ENCODE measurements around a stretch of chr18.

DNA sequence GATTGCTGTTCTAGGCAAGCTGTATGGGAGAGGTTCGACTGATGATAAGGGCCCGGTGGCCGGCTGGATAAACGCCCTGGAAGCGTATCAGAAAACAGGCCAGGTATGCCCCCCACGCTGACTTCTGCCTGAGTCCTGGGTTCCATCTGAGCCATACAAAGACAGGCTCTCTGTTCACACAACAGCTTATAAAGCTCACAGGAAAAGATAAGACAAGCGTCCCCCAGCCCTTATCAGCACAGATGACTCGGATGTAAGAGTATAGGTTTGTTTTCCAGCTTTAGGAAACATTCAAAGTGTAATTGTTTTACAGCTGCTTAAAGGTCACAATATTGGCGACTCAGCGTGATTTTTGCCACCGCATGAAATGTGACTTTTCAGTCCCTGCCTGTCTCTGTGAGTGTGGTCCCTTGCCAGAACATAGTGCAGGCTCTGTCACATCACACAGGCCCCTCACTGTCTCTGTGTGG, 12.7 kb downstream of the CNDP2 start:
- PRO-cap = no peak

- PRO-cap = no peak
These were observed 12.5 kb downstream of the CNDP1 start for GRCh38 chr18:74546512-74547552.

- PRO-cap = no peak
These were observed 270.8 kb downstream of the ZNF407 start for GRCh38 chr18:74868456-74868829.

DNA sequence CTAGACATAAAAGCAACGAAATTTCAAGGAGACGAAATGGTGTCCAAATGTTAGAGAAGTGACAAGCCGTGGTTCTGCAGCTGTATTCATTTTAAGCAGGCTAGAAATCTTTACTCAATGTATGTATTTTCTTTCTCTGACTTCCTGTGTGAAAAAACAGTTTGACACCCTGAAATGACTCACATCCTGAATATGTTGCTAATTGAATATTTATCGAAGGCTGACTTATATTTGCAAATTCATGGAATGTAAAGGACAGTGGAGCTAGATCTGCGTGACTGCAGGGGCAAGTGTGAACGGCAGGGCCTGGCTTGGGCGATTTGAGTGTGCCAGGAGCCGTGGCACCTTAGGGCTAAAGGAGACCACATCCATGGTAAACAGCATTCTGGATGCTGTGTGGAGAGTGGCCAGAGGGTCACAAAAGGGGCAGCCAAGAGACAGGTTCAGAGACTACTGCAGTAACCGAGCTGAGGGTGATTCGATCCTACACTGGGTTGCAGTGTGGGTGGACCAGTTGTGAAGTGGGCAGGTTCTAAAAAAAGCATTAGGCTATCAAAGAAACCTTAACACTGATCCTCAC, 213.9 kb downstream of the PTGR3 start:
- PRO-cap = no peak

GRCh38 chr18:75169986-75170812, 38.7 kb downstream of the PTGR3 start:
- PRO-cap = no peak

GRCh38 chr18:75207880-75208797, 800 bp downstream of the PTGR3 start:
- PRO-cap = bidirectional peak, plus-strand start at chr18:75208668, minus-strand start at chr18:75208703

GRCh38 chr18:75216555-75217235, 6.1 kb downstream of the TSHZ1 start:
- PRO-cap = no peak

DNA sequence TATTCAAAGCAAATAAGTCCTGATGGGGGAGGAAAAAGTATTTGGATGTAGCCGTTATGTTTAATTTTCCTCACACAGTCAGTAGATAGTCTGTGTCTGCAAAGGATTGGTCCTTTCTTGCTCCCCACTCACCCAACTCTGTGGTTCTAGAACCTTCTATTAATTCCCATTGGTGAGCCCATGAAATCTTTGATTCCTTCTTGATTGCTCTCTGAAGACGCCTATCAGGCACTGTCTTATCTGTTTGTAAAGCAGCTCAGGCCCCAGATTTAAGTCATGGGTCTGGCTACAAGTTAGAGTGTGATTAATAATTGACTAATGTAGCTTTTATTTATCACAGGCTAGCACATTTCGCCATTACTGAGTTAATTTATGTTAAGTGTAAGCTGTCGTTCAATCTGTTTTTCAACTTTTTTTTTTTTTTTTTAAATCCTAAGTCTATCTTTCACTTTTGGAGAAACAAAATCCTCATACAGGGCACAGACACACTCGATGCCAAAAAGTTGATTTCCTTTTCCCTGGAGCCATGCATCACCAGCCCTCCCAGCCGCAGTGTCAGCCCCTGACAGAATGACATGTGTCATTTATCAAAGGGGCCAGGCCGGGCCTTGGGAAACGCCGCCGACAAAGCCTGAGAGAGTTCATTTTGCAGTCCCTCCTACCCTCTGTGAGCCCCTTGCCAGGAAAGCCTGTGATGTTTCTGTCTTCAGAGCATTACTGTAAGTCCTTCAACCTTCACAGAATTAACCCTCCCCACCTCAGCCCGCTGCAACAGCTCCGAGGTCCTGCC, 15.8 kb downstream of the TSHZ1 start:
- PRO-cap = unidirectional peak, plus-strand start at position 645 of the sequence

DNA sequence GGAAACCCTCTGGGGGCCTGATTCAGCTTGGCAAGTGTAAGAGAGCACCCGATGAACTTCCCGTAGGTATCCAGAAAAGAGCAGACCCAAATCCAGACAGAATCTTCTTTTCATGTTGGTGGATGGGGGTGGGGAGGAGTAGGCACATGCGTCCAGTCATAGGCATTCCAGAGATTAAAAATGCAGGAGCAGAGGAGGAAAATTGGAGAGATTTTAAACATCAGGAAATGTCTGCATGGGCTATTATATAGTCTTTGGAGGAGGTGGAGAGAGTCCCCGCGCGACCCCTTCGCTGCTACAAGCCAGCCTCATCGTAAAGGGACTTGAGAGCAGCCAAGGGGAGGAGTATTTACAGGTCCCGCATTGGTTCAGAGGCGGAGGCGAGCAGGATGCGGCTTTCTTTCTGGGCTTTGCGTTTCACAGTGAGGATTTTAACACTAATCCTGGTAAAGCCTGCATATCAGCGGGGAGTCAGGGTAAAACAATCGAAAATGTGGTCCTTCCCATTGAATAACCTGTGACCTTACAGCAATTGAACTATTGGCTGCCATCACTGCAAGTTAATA, 20.2 kb downstream of the SMIM21 start:
- PRO-cap = no peak

DNA sequence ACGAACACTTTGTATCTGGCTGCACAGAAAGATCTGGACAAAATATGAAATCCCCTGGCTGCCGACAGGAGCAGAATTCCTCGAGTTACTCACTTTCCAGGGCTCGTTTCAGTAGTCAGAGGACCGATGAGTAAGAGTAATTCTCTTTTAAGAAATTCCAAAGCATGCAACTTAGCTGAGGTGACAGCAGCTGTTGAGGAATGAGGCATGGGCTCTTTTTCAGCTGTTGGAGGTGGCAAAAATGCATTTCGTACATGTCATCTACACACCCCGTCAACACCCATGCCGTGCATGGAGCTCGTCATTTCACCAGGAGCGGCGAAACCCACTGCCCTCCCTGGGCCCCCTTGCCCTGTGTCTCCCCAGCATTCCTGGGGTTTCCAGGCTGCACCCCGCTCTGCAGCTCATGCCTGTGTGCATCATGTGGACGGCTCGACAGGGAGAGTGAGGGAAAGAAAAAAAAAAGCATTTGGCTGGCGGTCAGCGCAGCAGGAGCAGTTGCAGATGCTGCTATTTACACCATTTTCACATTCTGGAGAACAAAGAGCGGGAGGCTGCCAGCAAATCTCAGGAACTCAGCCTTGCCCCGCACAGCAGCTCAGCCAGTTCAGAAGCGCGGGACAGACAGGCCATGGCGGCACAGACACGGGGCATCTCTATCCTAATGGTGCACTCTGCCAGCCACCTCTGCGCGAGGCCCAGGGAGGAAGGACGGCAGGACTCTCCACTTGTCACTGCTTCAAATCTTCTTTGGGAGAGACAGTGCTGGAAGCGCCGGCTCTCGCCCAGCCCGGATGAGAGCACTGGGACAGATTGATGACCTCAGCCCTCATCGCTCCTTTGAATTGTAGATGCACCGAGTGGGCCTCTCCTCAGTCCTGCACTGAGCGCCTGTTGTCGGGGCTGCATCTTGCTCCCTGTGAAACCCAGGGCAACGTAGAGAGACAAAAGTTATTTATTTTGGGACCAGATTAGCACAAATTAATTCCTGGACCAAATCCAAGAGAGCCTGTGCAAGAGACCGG, 211.1 kb upstream of the SMIM21 start:
- PRO-cap = unidirectional peak, plus-strand start at position 111 of the sequence; bidirectional peak, plus-strand start at position 305 of the sequence, minus-strand start at position 313 of the sequence; bidirectional peak, plus-strand start at position 610 of the sequence, minus-strand start at position 439 of the sequence; bidirectional peak, plus-strand start at position 640 of the sequence, minus-strand start at position 792 of the sequence

DNA sequence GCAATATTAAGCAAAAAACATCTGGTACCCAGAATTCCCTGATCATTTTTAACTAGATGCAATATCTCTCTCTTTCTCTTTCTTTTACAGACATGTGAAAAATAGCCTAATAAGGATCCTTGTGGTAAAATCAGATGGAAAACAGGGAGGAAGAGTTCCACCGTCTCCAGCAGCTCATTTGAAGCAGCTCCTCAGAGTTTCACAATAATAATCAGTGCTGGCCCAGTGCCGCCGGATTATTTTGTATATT, 227.5 kb upstream of the SMIM21 start:
- PRO-cap = no peak

- PRO-cap = no peak
These were observed 430.1 kb downstream of the ZNF516 start for GRCh38 chr18:76064956-76065329.

DNA sequence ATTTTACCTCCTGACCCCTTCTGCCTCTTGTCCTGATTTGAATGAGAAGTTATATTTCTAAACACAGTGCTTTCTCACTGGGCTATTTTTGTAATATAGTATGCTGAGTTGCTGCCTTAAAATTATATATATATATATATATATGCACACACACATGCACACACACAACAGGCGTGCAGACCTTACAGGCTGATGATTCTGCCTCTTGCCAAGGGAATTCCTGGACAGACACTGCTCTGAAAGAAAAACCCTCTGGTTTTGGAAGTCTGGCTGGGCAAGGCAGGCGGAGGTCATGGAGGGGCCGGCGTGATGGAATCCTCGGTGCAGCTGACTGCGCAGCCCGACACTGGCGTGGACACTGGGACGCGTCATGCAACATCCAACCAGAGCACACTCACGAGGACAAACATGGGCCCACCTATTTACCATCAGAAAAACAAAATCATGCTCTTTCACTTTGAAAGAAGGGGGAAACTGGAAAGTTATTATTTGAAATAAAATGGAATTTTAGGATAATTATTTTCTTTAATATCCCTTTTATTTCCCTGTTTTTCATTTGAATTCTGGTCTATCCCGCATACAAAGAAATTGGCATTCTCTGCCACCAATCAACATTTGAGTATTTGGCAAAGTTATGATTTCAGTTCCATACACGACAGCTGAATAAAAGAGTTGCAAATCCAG, 235.3 kb downstream of the ZNF516 start:
- PRO-cap = no peak

DNA sequence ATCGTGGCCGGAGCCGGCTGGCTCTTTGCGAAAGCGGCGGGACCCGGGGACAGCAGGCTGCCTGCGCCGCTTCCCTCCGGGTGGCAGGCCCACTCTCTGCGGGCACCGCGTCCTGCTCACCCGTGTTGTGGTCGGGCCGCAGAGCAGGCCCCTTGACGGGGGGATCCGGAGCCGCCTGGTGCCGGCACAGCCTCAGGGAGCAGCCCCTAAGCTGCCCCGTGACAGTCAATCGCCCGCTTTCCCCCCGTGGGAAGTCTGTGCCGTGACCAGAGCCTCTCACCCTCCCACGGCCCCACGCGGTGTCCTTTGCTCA, 144.6 kb downstream of the ZNF516 start:
- PRO-cap = no peak

DNA sequence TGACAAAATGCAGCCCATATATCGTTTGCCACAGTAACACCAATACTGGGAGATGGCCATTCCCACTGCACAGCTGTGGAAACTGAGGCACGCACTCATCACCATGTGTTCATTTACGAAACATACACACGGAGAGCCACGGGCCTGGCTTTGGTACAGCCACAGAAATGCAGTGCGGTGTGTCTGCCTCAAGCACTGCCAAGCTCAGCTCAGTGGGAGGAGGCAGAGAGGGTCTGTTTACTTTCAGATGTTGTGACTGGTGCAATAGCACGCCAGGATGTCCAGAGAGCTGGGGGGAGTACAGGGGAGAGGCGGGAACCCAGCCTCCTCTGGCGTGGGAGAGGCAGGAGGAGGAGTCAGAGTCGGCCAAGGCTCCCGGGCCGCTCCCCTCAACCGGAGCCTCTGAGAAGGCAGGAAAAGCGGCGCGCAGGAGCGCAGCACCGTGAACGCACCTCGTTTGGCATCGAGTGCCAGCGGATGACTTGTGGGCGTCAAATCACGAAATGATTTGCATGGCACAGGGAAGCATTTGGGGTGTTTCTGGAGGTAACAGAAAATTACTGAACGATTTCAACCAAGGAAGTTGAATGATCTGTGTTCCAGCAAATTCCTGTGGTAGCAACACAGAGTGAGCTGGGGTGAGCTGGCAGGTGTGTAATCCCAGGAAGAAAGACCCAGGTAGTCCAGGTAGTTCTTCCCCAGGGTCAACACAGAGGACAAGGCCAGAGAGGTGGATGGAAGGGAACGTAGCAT, 143.0 kb downstream of the ZNF516 start:
- PRO-cap = no peak

DNA sequence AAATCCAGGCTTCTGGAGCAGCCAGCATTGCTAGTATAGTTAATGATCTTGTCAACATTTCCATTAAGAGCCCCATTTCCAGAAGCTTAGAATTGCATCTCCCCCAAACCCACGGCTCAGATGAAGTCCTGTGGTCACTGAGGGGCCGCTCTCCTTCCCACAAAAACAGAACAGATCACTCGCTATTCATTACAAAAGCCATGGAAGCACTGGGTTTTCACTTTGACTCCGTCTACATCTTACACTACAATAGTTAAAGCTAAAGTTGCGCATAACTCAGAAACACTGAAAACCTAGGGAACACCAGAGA, 41.9 kb downstream of the ZNF516 start:
- PRO-cap = no peak

DNA sequence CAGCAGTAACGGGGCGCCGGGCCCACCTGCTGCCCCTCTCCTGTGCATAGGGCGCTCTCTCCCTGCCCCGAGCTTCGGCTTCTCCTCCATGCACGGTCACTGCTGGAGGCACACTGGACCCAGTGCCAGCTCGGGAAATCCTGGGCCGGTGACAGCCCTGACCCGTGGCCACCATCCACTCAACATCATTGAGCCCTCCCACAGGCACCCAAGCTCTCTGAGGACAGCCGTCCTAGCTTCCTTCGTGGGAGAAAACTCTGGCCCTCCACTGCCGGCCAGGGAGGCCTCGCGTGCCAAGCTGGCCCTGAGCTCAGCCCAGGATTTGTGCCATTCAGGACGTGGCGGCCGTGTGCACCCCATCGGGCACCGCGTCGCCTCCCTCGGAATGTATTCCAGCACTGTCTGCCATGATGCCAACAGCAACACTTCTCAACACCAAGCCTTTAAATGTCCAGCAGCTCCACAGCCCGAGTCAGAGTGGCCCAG, 35.8 kb downstream of the ZNF516 start:
- PRO-cap = no peak

DNA sequence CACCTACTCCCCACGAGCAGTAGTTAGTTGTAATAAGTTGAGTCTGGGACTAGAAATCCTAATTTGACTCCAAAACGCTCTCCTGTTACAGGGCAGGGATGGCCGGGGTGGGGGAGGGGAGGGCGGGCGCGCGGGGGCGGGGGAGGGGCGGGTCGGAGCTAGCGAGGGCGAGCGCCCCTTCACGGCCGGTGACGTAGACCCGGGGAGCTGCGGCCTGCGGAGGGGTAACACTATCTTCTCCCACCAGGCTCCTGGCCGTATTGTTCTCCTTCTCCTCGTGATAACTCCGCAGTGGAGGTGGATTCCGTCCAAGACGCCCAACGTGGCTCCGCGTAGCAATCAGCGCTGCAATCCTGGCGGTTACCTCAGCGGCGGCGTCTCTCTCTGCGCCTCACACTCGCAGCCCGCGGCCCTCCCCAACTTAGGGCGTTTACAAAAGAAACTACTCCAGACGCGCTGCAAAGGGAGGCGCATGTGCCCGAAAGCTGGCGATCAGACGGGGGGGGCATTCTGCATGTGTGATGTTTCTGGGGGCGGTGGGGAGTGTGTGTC, 1.1 kb upstream of the ZNF516 start:
- PRO-cap = bidirectional peak, plus-strand start at position 289 of the sequence, minus-strand start at position 388 of the sequence

DNA sequence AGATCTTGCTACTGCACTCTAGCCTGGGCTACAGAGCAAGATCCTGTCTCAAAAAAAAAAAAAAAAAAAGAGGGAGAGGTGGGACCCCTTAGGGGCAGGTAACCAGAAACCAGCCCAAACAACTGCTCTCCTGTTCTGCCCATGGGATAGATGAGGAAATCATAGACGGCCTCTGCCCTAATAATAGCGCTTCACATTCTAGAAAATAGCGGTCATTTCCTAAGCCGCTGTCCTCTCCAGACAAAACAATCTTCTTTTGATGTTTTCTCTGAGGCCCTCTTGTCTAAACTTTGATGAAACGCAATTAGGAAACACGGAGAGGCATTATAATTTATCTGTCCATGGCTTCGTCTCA, 151.8 kb upstream of the ZNF236 start:
- PRO-cap = no peak

DNA sequence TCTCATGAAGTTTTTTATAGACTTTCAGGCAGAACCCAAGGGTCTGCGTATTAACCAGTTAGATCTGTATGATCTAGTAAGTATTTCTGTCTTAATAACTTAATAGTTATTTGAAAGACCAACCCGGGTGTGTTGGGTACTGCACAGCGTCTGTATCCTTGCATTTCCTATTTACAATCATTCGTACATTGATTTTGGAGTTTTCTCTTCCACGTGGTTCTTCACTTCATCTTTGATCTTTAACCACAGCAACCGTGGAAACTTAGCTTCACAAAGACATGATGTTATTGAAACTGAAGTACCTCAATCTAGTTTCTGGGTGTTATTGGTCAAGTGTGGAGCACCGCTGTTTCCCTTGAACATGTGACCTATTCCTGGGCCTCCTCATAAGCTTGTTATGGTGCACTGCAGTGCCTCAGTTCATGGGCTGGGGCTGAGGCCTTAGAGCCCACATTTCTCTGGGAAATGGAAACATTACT, 37.0 kb downstream of the ZNF236 start:
- PRO-cap = no peak

Data from neural crest cell (in vitro differentiated cells).